Vein endothelial cell (primary cell): ENCODE data around the gene PRODH.

- CAGE, long polyA plus RNA, result no peak
Observed at GRCh38 chr22:11859513-11859965, 3668.5 kb upstream of the OR11H1 start.

- CAGE, long polyA plus RNA, result no peak
Observed at GRCh38 chr22:15690109-15690488, 273 bp downstream of the POTEH start.

DNA sequence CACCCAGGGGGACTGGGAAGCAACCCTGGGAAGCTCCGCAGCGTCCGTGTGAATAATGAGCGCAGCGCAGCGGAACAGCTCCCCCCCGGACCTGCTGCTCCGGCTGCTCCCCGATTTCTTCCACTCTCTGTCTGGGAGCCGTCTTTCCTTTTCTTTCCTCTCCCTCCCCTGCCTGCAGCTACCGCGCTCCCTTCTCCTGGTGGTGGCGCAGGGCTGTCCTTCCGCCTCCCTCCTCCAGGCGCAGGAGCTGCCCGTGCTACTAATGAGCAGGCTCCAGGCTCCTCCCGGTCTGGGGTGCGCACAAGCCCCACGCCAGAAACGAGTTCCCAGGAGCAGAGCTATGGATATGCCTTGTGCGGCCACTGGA, 107.3 kb downstream of the XKR3 start:
- CAGE, long polyA plus RNA, result no peak

- CAGE, long polyA plus RNA, result no peak
Observed at GRCh38 chr22:17087695-17088267, 3.0 kb downstream of the IL17RA start.

- CAGE, long polyA plus RNA, result no peak
Observed at GRCh38 chr22:17243941-17244355, 24.7 kb upstream of the ADA2 start.

DNA sequence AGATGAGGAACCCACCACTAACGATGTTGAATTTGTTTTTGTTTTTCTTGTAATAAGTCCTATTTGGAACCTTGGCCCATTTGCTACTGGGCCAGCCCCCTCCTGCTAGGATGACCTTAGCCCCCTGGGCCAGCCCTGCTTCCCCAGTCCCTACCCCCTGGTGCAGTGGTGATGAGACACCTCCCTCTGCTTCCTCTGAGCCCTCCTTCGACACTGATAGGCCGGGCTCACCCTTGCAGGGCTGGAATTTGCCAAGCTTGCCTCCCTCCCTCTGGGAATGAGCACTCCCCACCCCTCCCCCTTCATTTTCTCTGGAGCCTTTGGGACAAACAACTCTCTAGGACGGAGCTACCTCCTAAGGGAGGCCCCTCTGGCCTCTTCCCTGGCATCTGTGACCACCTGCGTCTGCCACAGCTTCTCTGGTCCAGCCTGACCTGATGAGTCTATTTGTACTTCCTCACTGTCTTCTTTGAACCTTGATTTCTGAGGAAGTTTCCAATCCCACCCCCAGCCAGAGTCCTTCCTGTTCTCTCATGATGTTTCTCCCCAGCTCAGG, 53.2 kb upstream of the ADA2 start:
- CAGE, long polyA plus RNA, result no peak

DNA sequence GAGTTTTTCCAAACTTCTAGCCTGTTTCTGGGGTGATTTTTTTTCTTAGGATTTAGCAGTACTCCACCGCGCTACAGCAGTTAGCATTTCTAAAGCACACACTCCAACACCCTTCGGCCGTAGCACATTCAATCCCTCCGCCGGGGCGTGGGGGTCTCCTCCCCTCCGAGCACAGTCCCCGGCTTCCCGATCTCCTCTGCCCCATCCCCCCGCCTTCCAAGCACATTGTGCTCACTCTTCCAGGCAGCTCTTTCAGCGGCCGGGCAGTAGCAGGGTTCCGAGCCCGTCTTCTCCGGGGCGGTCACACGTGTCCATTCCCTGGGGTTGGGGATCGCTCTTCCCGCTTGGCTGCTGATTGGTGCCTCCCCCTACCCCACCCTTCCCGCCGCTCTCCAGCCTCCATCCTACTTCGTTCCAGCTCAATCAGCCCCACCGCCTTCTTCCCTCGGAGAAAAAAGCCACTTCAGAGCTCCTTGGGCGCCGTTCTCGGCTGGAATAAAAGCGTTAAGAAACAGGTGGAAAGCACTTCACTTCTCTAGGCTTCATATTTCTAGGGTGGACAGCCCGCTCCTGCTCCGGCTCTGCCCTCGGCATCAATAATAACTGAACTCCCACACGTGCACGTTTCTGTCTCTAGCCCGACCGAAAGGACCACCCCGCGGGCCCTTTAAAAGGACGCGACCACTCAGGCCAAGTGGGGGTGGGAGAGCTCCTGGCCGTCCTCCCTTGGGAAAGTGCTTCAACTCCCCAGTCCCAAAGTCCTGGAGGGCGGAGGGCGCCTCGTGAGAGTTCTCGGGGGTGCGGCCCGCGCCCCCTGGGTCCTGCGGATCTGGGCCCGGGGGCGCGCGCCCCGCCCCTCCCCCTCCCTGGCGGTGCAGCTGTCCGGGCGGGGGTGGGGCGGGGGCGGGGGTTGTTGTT, 539 bp upstream of the CECR2 start:
- CAGE, long polyA plus RNA, result no peak

- CAGE, long polyA plus RNA, result no peak
Observed at GRCh38 chr22:17579475-17580029, 16.3 kb downstream of the SLC25A18 start.

GRCh38 chr22:17726459-17727390, 47.5 kb downstream of the BID start:
- CAGE, long polyA plus RNA, result no peak

DNA sequence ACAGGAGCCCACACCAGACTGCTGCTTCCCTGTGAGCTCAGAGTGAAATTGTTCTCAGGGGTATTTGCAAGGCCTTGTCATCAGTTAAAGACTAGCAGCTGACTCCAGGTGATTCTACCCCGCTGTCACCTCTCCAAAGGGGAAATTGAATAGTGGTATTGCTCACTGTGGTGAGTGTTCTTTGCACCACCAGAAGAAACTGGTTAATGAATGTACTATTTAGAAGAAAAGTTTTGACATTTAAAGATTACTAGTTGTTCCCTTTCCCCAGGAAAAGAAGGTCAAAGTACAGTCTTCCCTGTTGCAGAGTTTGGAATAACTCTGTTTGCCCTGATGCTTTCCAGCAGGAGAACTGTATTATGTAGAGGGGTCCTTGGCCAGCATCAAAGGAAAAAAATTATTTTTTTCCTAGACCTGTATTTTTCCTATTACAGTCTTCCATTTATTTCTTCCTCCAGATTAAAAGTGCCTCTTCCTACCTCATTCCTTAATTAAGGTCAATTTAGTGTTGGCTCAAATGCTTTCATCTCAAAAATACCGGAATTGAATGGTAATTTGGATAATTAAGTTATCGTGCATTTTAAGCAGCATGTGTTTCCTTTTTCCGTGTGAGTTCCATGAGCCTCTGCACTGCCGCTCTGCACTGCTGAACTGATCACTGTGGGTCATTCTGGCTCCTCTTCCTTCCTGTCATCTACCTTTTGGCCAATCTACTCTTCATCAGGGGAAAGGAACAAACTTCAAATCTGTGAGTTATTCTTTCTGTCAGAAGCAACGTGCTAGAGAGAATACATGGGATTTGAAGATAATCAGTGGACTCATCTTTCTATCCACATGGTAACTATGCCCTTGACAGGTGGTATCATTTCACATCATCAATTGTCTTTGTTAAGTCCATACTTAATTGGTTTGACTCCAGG, 41.6 kb downstream of the BID start:
- CAGE, long polyA plus RNA, result no peak

DNA sequence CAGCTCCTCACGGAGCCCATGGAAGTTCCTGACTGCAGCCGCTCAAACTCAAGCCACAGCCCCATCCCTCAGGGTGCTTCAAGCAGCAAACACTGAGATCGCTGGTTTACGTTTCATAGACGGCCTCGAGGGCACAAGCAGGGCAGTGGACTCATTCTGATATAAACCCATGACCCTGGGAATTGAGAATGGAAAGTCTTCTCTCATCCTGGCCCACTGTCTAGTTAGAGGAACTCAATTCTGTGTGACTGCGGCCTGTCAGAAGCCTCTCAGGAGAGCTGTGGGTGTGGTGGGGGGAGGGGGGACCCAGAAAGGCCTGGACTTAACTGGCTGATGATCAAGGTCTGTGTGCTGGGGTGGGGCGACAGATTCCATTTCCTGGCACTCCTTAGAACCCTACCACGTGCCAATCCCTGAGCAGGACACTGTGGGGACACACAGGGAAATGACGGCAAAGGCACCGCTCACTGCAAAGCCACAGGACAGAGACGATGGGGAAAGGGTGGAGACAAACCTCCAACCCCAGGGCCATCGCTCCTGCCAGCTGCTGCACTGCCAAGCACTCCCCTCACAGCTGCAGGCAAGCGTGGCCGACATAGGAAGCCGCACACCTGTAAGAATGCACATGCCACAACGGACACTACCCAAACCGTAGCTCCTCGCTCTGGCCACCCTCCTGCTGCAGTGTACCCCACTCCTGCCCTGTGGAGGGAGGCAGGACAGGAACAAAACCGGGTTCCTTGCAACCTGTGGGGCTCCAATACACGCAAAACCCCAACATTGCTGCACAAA, 58.4 kb upstream of the BID start:
- CAGE, long polyA plus RNA, result no peak

DNA sequence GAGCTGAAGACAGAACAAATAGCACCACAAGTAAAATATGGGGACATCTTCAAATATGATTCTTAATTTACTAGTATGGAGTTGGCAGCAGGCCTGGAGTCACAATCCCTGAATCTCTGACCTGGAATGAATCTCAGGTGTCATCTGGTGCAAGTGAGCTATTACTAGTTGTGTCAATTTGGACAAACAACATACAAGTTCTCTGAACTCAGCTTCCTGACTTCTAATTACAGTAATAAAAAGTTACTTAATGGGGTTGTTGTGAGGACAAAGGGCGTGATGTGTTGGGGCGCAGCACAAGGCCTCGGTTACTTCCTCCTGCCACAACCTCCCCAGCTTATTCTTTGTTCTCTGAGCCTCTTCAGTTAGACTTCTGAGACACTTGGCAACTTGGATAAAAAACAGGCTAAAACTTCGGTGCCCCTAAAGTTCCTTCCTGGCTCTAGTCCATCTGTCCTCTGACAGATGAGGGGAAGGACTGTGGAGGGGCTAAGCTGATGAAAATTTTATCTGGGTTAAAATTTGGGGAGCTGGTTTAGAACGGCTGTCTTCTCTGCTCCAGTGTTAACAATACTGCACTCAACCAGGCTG, 95.4 kb upstream of the BID start:
- CAGE, long polyA plus RNA, result no peak

DNA sequence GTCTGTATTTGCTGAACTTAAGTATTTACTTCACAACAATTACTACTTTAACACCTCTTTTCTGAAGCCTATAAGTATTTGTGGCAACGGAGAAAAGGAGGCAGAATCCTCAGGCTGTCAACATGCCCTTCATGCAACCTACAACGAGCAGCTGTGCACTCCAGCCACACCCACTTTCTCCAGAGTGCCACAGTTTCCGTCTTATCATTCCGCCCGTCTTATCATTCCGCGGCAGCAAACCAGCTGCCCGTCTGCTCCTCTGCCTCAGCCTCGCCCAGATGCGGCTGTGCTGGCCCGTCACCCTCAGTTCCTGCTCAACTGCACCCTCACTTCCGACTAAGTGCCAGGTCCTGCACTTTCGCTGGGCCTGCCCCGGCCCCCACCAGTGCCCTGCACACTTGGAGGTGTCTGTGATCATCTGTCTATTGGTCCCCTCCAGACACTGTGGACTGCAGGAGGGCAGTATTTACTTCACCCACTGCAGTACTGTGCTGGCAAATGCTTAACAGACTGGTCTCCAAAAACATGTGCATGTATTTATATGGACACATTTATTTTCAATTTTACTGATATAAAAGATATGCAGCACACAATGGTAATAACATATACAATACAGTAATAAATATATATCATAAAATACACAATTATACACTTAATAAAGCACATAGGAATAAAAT, 43.7 kb downstream of the MICAL3 start:
- CAGE, long polyA plus RNA, result no peak

GRCh38 chr22:18033517-18034063, 9.2 kb upstream of the MICAL3 start:
- CAGE, long polyA plus RNA, result no peak

DNA sequence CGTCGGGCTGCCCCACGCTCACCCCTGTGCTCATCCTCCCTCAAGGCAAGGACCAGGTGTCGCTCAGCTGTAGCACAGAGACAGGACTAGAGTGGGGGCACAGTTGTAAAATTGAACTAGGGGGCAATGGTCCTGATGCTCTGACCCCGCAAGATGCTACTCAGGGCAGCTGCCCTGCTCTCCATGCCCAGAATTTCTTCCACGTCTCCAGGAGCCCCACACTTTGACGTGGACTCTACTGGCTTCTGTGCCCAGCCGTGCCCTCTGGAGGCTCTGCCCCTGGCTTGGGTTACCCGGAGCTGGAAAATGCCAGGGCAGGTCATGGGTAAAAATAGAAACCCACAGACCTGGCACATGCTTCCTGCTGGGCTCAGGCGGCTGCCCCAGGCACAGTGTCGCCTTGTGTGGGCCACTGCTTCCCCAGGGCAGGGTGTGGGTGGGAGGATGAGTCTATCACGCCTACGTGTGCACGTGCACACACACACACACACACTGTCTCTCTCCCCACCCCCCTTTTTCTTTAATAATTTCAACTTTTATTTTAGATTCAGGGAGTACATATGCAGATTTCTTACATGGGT, 9.1 kb downstream of the TUBA8 start:
- CAGE, long polyA plus RNA, result no peak

DNA sequence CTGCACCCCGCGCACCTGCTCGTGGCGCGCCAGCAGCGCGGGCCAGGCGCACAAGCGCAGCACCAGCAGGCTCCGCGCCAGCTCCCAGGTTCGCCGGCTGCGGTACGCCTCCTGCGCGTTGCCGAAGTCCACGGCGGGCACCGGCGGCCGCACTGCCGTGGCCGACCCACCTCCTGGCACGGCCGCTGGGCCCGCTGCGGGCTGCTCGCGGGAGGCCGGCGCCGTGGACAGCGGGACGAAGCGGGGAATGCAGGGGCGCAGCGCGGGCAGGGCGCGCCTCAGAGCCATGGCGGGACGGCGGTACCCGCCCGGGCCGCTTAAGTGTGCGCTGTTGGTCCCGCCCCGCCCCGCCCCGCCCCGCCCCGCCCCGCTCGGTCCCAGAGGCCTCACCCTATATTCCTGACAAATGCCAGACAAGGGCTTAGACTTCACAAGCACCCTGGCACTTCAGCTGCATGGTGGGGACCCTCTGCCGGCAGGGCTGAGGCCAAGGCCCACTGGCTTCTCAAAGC, at the start of gene PRODH:
Gene PRODH (minus strand): TSS at position 294 of the 512 bp plus-strand sequence.
- CAGE, long polyA plus RNA, result no peak

GRCh38 chr22:19002395-19002710, 66.3 kb upstream of the PRODH start:
- CAGE, long polyA plus RNA, result no peak

DNA sequence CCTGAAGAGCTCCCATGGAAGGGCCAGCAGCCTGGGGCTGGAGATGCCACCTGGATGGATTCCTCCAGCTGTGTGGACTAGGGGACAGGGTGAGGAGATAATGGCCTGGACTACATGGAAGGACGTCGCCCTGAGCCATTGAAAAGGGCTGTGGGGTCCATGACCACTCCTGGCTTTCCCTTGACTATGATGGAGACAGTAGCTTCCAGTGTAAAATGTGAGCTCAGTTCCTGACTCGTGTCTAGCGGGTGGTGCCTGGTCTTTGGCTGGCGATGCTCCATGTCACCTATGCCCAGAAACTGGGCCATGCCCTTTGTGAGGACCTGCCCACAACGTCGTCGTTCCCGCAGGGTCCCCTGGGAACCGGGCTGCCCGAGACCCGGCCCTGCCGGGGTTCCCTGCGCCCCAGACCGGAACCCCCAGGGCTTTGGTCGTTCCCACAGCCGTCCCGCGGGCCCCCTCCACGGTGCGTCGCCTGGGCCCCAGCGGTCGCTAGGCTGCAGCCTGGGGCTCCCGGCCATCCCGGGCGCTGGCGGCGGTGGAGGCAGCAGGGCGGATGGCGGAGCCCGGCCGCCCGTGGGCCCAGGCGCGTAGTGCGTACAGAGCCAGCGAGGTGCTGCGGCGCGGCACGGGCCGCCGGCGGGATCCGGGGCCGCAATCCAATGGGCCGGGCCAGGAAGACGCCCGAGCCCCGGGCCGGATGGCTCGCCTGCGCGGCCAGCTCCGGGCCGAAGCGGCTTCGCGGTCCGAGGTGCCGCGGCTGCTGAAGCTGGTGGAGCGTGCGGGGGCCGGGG, 93.0 kb downstream of the DGCR2 start:
- CAGE, long polyA plus RNA, result no peak

GRCh38 chr22:19137831-19138298, 6.6 kb downstream of the ESS2 start:
- CAGE, long polyA plus RNA, result no peak

GRCh38 chr22:19218728-19219223, 40.2 kb upstream of the SLC25A1 start:
- CAGE, long polyA plus RNA, result no peak